Breast epithelium (tissue), 2 donors: ENCODE results near the gene GRK5.

DNA sequence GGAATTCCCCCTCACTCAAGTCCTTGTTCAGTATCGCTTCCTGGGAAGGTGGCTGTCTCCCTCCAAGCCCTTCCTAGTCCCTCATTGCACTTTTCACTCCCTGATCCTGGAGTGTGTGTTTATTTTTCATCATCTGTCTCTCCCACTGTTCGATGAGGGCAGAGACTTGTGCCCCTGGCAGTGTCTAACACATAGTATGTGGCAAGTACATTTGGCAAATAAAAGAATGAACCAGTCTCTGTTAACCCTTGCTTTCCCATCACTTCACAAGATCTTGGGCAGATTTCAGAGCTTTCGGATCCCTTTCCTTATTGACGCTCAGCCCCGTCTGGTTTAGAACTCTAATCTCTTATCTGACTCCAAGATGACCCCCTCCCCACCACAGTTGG lies 24.0 kb upstream of the CACUL1 start:
- PRO-cap = no peak
- RAMPAGE, long total RNA, 2 experiments = no peak in any of the 2 experiments

DNA sequence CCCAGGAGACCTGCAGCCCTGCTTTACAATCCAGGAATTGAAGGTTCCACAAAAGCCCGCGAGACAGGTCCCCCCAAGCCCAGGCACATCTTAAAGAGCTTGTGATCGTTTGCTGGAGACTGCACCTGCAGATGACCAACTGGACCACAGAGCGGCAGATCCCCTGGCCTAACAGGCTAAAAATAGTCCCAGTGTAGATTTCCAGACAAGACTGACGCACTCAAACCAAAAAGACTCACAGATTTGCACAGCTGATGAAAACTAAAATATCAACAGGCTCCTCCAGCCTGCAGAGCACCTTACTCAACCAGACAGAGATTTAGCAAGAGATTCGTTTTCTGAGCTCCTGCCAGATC lies 22.8 kb upstream of the NANOS1 start:
- PRO-cap = no peak
- RAMPAGE, long total RNA, 2 experiments = no peak in any of the 2 experiments

DNA sequence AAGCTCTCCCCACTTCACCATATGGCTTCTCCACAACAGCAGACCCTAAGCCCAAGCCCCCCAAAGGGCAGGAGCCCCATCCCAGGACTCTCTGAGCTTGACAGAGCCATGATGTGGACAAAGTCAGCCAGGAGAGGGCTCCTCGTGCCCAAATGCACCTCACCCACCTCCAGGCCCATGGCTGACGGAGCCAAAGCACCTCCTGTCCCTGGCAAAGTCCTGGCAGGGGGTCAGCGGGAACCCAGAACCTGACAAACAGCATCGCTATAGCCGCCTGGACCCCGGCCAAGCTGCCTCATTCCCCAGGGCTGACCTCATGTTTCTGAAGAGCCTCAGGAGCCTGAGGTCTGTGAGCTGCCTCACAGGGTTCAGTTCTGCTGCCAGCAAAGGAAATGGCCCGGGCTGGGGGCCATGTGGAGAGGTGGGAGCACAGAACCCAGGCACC lies 4.3 kb upstream of the NANOS1 start:
- PRO-cap = no peak
- RAMPAGE, long total RNA, 2 experiments = no peak in any of the 2 experiments

GRCh38 chr10:119030660-119031658 lies 1.4 kb downstream of the NANOS1 start:
- PRO-cap = no peak
- RAMPAGE, long total RNA, 2 experiments = no peak in any of the 2 experiments

- PRO-cap = no peak
- RAMPAGE, long total RNA, 2 experiments = no peak in any of the 2 experiments
These were observed 12.8 kb downstream of the NANOS1 start for GRCh38 chr10:119041870-119043068.

GRCh38 chr10:119090836-119091413 lies 10.3 kb upstream of the EIF3A start:
- PRO-cap = no peak
- RAMPAGE, long total RNA, 2 experiments = no peak in any of the 2 experiments

- PRO-cap = bidirectional peak, plus-strand start at chr10:119207616, minus-strand start at chr10:119207443
- RAMPAGE, long total RNA, 2 experiments = no peak in any of the 2 experiments
These were observed at the start of gene GRK5 for GRCh38 chr10:119207251-119208112. Gene GRK5, plus strand, starts transcription at chr10:119207571.

DNA sequence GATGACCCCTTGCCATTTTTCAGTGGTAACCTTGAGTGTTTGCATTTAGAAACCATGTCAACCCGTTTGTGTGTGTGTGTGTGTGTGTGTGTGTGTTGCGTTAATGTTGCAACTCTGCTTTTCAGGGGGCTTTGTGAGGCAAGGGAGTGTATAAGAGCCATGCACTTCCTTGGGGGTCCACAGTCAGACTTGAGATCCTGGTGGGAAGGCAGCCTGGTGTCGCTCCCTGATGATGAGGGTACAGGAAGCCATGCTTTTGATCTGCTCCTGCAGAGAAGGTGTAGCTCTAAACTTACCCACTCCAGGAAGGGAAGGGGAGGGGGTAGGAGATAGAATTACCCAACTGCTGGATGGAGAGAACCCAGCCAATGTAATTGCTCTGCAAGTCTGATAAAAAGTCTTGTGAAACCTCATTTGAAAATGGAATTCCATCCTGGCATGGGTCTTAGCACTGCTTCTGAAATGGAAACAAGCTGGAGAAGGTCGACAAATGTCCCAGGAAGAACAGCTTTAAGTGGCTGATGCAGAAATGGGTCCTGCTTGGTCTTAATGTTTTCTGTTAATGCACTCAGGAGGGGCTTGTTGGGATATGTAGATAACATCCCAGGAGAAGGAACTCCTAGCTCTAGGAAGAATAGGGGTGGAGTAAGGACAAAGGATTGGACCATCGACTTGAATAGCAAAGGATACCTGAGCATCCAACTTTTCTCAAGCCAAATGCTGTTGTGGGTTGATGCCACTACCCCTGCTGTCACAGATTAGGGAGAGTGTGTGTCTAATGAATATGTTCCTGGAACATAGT lies 10.8 kb downstream of the GRK5 start:
- PRO-cap = no peak
- RAMPAGE, long total RNA, 2 experiments = no peak in any of the 2 experiments

GRCh38 chr10:119264570-119265201 lies 57.3 kb downstream of the GRK5 start:
- PRO-cap = no peak
- RAMPAGE, long total RNA, 2 experiments = no peak in any of the 2 experiments

DNA sequence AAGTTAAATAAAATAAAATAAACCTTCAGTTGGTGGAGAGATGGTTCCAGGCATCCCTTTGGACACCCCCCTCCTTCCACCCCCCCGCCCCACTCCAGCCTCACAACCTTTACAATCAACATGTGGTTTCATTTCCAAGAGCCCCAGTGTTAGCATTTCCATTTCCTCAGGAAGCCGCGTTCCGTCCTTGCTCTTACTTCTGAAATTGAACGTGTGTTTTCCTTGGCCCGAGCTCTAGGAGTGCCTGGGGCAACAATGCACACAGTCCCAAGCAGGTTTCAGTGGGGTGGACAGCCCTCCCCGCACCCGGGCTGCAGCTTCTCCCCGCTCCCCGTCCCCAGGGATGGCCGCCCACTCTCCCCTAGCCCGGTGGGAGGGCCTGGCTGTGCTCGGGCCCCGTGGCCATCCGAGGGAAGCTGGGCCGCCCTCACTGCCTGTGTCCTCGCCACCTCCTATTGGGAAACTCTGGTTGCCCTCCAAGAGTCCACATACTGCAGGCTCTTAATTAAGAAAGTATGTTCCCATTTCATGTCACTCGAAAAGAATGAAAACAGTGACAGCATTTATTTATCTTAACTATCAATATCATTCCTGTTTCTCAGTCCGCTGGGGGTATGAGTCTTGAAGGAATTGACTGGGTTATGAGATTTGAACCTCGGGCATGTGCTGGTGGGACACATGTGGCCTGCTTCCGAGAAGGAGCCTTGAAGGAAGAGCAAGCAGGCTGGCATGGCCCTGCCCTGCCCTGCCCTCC lies 163.7 kb downstream of the GRK5 start:
- PRO-cap = unidirectional peak, minus-strand start at position 467 of the sequence
- RAMPAGE, long total RNA, 2 experiments = no peak in any of the 2 experiments

- PRO-cap = no peak
- RAMPAGE, long total RNA, 2 experiments = no peak in any of the 2 experiments
These were observed 133.5 kb downstream of the RGS10 start for GRCh38 chr10:119408661-119409733.

DNA sequence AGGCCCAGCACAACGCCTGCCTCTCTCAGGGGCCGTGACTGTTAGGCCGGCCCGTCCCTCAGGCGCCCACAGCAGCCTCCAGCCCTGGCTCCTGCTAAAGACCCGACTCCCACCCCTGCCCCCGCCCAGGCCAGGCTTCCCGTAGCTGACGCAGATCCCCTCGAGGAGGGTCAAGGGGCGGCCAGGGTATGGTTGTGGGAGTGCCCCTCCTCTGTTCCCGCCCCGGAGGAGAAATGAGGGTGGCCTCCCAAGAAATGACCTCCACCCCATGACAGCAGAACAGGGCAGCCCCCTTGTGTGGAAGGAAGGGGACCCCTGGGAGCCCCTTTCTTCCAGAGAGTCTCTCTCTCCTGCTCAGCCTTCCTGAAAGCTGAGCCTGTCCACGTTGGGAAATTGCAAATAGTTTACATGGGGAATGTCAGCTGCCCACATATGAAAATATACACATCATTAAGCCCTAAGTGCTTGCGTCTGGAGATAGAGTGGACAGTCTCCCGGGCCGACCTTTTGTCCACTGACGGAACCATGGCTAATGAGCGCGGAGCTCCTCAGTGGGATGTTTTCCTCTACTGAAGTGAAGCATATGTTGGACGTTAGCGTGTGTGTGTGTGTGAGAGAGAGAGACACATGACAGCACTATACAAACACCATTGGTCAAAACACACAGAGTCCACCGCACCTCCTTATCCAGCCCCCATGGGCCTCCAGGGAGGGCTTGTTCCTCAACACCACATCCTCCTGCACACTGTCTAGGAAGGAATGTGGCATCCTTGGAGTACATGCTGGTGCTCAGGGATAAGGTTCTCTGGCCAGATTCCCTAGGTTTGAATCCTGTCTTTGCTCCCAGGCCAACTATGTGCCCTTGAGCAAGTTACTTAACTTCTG lies 128.5 kb downstream of the RGS10 start:
- PRO-cap = no peak
- RAMPAGE, long total RNA, 2 experiments = no peak in any of the 2 experiments

DNA sequence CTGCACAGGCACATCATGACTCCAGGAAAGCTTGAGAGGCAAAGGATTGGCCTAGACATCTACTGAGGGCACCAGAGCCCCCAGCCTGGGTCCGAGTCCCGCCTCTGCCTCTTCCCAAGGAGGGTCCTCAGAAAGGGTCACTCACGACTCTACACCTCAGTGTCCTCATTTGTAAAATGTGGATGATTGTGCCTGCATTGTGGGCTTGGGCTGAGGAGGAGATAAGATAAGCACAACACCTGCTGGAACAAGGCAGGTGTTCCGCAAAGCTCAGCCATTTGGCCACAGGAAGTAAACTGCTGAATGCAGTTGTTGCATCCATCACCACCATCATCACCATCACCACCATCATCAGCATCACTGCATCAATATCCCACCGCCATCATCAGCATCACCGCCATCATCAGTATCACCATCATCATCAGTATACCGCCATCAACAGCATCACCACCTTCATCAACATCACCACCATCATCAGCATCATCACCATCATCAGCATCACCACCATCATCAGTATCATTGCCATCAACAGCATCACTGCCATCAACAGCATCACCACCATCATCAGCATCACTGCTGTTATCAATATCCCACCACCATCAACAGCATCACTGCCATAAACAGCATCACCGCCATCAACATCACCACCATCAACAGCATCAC lies 116.0 kb downstream of the RGS10 start:
- PRO-cap = no peak
- RAMPAGE, long total RNA, 2 experiments = no peak in any of the 2 experiments

DNA sequence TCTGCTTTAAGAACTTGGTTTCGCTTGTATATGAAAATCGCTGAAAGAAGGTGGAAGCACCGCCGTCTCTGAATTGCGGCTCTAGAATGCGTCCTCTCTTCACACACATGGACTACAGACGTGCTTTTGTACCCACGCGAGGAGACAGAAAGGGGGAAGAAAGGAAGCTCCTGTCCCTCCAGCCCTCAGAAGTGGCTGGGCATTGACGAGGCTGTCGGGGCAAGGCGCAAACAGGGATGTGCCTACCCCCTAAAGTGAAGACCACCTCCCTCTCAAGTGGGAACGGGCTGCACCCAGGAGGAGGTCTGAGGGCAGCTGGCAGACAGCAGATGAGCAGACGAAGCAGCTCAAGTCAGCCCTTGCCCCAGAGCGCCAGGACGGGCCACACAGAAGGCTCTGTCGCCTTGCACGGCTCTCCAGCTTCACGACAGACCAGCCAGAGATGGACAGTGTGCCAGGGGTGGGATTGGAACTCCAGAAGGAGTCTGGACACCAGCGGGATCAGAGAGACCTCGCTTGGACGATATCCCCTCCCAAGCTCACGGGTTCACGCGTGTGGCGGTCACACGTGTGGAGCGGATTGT lies 36.5 kb downstream of the RGS10 start:
- PRO-cap = no peak
- RAMPAGE, long total RNA, 2 experiments = no peak in any of the 2 experiments

GRCh38 chr10:119581734-119582304 lies 14.9 kb downstream of the TIAL1 start:
- PRO-cap = no peak
- RAMPAGE, long total RNA, 2 experiments = no peak in any of the 2 experiments

DNA sequence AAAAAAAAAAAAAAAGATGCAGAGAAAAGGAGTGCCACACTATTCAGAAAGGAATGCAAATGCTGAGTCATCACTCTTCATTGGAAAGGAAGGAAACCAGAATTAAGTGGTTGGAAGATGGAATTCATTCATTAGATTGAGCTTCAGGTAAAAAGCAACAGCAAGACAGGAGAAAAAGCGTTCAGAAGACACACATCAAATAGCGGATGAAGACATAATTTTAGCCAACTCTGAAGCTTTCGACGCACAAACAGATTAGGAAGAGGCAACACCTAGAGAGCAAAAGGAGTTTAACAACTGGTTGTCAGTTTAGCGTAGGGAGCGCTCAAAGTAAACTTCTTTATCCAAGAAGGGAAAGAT lies 1.3 kb downstream of the TIAL1 start:
- PRO-cap = no peak
- RAMPAGE, long total RNA, 2 experiments = no peak in any of the 2 experiments

GRCh38 chr10:119619233-119619481 lies 22.4 kb upstream of the TIAL1 start:
- PRO-cap = no peak
- RAMPAGE, long total RNA, 2 experiments = no peak in any of the 2 experiments

GRCh38 chr10:119650737-119651324 lies 349 bp upstream of the BAG3 start:
- PRO-cap = bidirectional peak, plus-strand start at chr10:119651572, minus-strand start at chr10:119651209
- RAMPAGE, long total RNA, 2 experiments = no peak in any of the 2 experiments

- PRO-cap = no peak
- RAMPAGE, long total RNA, 2 experiments = no peak in any of the 2 experiments
These were observed 36.5 kb downstream of the BAG3 start for GRCh38 chr10:119687709-119687986.

DNA sequence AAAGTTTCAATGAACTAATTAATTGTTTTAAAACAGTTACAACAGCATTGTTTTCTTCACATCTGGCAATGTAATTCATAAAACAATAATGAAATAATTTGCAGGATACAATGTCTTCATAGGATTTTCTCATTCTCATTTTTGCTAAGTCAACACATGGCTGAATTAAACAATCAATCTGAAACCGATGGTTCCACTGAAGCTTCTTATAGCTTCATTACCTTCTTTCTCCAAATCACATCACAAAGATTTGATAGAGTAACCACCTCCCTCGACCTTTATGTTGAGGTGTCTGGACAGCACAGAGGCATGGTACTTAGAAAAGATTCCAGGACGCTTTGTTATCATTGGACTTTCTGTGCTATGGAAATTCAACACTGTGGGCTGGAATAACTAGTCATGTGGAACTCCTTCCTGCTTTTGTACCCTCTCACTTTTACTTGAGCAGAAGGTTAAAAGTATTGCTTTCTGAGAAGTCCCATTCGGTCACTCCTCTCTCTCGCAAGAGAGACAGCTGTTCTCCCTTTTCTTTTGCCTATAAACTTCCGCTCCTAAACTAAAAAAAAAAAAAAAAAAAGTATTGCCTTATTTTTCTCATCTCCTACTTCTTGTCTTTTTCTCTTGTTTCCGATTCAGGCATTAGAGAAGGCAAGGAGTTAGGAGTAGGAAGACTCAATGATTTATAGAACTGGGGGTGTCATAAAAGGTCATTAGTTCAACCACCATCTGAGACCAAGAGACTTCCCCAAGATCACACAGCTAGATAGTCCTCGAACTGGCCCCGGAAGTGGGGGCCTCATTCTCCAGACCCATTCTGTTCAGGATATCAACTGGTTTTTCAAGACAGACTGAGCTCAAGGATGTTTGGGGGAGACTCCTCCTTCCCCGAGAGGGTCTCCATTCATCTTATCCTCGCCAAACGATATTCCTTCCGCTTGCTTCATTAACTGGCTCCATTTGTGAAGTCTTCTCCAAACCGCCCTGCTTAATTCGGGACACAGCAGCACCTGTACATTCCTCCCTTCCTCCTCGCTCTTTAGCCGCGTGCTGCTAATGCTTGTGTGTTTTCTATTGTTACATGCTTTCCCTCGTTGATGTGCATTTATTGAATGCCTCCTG lies 1.1 kb upstream of the INPP5F start:
- PRO-cap = no peak
- RAMPAGE, long total RNA, 2 experiments = no peak in any of the 2 experiments